HT1080 (cell line): ENCODE data around the gene SIRT1.

DNA sequence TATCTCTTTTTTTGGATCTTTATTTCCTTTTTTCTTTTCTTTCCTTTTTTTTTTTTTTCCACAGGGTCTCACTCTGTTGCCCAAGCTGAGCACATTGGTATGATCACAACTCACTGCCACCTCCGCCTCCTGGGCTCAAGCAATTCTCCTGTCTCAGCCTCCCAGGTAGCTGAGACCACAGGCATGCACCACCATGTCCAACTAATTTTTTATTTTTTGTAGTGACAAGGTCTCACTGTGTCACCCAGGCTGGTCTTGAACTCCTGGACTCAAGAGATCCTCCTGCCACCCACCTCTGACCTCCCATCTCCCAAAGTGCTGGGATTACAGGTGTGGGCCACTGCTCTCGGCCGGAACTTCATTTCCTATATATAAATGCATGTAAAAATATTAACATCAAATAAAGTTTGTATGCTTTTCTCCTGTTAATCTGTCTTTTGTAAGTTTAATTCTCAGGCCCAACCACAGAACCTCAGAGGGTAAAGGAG is 86.0 kb upstream of the EGR2 start:
RAMPAGE:
- cytosol, long total RNA, result no peak
- long total RNA, result no peak
- nucleus, long total RNA, result no peak

RAMPAGE:
- cytosol, long total RNA, result no peak
- long total RNA, result no peak
- nucleus, long total RNA, result no peak
These were observed 146.9 kb upstream of the NRBF2 start for GRCh38 chr10:62986325-62986524.

DNA sequence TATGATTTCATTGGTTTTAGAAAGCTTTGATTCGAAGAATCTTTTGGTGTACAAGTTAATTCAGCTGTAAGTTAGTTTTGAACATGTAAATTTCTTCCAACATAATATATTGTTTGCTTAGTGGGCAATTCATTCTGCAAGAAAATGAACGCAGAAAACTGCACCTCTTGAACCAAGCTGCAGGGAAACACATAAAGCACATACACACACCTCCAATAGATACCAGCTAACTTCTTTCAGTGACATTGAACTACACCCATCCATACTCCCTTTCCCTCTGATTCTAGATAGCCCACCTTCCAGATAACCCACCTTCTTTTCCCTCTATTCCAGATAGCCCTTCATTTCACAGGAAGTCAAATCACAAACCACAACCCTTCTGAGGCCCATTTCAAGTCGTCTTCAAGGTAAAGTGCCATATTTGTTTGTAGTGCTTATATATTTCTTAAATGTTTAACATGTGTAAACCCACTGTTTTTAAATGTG is 28.4 kb downstream of the NRBF2 start:
RAMPAGE:
- cytosol, long total RNA, result no peak
- long total RNA, result no peak
- nucleus, long total RNA, result no peak

DNA sequence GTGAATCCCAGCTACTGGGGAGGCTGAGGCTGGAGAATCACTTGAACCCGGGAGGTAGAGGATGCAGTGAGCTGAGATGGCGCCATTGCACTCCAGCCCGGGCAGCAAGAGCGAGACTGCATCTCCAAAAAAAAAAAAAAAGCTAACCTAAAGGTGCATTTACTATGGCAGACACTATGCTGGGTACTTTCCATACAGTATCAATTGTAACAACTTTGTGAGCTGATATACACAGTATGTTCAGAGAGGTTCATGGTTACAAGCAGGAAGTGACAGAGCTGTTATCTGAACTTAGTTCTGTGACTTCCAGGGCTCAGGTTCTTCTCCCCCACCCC is 92.5 kb downstream of the NRBF2 start:
RAMPAGE:
- cytosol, long total RNA, result no peak
- long total RNA, result no peak
- nucleus, long total RNA, result no peak

GRCh38 chr10:63380118-63380687 is 85.6 kb downstream of the JMJD1C start:
RAMPAGE:
- cytosol, long total RNA, result no peak
- long total RNA, result no peak
- nucleus, long total RNA, result no peak

DNA sequence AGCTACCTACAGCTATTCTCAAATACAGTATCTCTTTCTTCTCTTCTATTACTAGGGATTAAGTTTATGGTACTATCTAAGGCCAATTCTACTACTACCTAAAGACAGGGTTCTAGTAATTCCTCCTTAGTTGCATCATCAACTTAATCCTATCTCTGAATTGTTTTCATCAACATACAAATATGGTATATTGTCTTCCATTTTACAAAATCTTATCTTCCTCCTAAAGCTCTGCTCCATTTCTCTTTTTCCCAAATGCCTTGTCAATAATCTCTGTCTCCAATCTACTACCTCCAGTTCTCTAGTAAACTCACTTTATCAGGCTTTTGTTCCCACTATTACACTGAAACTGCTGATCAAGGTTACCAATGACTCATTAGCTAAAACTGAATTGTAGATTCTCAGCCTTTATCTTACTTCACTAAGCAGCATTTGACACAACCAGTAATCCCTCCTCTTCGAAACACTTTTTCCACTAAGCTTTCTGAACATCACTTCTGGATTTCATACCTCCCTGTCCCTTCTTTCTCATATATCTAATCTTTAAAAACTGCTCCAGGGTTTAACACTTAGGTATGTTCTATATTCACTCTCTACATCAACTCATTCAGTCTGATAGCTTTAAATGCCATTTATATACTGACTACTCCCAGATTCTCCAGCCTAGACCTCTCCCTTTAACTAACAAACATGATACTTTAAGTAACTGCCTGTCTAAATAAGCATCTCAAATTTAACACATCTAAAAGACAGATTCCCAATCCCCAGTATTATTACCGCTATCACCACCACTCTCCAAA is 28.2 kb downstream of the JMJD1C start:
RAMPAGE:
- cytosol, long total RNA, result no peak
- long total RNA, result no peak
- nucleus, long total RNA, result no peak

RAMPAGE:
- cytosol, long total RNA, result no peak
- long total RNA, result no peak
- nucleus, long total RNA, result no peak
These were observed 15.8 kb upstream of the JMJD1C start for GRCh38 chr10:63481660-63481933.

GRCh38 chr10:63485237-63486016 is 19.6 kb upstream of the JMJD1C start:
RAMPAGE:
- cytosol, long total RNA, result no peak
- long total RNA, result no peak
- nucleus, long total RNA, result no peak

DNA sequence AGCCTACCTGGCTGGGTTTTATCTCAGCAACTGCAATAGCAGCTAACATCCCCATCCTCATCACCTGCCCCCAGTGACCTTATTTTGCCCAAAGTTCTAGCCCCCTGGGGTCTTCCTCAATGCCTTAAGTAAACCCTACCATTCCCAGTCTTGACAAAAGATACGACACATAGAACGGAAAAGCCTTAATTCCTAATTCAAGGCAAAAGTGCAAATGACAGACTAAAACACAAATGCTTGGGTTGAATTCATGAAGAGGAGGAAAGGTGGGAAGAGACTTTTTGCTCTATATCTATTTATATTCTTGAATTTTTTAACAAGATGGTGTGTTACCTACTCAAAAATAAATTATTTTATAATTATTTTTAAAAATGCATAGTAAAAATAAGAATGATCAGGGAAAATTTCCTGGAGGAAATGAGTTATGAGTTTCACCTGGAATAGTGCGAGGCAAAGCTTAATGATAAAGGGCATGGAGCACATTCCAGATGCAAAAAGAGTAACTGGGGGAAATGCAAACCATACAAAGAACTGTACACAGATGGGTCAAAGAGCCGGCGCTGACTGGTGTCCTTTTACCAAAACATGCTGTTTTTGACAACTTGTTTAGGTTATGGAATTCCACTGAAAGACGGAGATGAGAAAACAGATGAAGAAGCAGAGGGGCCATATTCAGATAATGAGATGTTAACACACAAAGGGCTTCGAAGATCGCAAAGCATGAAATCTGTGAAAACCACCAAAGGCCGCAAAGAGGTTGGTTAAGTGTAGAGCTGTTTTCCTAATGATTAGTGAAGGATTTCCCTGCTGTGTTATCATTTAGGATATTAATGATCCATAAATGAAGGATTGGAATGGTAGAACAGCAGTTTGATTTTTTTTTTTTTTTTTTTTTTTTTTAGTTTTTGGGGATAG is 98.1 kb downstream of the REEP3 start:
RAMPAGE:
- cytosol, long total RNA, result no peak
- long total RNA, result no peak
- nucleus, long total RNA, result no peak

GRCh38 chr10:63632339-63632886 is 111.2 kb downstream of the REEP3 start:
RAMPAGE:
- cytosol, long total RNA, result no peak
- long total RNA, result no peak
- nucleus, long total RNA, result no peak

DNA sequence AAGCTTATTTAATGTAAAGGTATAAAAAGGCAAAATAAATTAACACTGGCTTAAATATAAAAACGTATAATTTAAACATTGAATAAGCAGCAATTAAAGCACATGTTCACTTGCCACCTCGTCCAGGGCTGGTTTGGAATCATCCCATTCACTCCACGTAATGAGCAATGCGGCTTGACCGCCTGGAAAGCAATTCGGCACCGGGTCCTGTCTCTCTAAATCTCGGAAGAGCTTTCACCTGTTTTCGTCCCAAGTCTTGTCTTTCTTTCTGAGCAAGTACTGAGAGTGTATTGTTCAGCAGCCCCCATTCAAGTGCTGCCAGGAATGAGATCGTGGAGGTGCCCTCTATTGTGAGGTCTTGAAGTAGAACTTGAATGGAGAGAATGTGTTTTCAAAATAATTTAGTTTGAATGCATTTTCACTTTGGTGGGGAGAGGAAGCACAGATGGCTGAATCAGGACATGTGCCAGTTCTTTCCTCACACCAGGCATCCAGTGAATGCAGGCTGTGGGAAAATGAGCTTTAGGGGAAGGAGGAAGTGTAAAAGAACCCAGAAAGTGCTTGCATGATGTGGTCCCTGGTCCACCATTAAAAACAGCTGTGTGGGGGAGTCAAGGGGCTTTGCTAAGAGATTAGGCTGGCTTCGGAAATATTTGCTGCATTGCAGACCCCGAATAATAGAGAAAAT is 515.3 kb downstream of the REEP3 start:
RAMPAGE:
- cytosol, long total RNA, result no peak
- long total RNA, result no peak
- nucleus, long total RNA, result no peak

DNA sequence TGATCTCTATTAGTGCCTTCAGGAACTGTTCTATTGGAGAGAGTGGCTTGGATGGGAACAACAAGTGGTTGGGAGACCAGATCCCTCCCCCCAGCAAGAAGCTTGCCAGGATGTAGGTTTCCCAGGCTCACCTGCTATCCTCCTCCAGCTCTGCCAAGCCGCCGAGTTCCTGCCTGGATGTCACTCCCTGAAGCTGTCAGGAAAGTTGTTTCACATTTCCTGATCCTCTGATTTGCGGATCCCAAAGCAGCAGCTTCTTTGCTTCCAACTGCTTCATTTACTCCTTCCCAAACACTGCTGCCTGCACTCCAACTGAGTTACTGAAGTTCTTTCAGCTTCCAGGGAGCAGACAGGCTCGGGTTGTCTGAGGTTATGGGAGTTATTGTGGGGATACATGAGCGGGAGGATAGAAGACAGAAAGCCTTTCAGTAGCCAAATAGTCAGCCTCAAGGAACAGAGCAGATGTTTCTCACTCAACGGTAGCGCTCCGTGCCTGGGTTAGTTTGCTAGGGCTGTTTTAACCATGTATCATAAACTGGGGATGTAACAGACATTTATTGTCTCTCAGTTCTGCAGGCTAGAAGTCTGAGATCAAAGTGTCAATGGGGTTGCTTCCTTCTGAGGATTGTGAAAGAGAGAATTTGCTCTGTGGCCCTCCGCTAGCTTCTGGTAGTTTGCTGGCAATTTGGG is 515.9 kb downstream of the REEP3 start:
RAMPAGE:
- cytosol, long total RNA, result no peak
- long total RNA, result no peak
- nucleus, long total RNA, result no peak

DNA sequence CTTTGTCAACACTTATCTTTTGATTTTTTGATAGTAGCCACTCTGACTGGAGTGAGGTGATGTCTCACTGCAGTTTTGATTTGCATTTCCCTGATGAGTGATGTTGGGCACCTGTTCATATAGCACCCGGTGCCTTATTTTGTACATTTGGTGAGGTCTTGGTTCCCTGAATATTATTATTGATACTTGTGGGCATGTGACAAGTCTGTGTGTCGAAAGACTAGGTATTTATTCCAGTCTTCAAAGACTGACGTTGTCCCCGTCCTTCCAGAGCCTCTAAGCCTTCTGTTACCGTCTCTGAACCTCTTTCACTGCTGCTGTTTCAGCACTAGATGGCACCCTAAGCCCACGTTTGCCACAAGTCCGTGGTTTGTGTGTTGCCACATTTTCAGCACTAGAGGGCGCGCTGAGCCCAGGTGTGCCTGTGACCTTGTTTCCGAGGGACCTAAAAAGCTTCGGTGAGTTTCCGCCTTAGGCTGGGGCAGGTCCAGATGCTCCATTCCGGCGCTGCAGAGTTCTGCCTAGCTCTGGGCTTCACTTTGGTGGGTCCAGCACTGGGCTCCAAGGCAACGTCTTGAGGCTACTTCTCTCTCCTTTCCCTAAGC is 519.9 kb downstream of the REEP3 start:
RAMPAGE:
- cytosol, long total RNA, result no peak
- long total RNA, result no peak
- nucleus, long total RNA, result no peak

DNA sequence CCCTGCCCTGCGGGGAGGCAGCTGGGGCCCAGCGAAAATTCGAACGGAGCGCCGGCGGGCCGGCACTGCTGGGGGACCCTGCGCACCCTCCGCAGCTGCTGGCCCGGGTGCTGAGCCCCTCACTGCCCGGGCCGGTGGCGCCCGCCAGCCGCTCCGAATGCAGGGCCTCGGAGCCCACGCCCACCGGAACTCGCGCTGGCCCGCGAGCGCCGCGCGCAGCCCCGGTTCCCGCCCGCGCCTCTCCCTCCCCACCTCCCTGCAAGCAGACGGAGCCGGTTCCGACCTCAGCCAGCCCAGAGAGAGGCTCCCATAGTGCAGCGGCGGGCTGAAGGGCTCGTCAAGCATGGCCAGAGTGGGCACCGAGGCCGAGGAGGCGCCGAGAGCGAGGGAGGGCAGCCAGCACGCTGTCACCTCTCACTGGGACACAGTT is 675.7 kb downstream of the REEP3 start:
RAMPAGE:
- cytosol, long total RNA, result no peak
- long total RNA, result no peak
- nucleus, long total RNA, result no peak

DNA sequence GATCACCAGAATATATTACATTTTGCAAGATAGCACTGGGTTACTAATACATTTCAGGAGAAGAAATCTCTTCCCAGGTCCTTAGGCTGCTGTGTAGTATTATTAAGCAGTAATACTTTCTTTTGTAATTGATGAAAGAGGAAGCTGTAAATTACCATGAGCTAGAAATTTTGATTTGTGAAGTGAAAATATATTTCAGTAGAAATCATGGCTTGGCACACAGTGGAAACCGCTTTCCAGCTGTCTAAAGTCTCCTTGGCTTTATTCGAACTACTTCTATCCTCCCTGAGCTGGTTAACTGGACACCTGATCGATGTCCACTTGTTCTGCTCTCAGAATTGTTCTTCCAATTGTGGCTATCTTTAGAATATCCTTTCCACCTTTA is 556.8 kb upstream of the LRRTM3 start:
RAMPAGE:
- cytosol, long total RNA, result no peak
- long total RNA, result no peak
- nucleus, long total RNA, result no peak

GRCh38 chr10:67763794-67764806 is 68.1 kb upstream of the CTNNA3 start:
RAMPAGE:
- cytosol, long total RNA, result no peak
- long total RNA, result no peak
- nucleus, long total RNA, result no peak

DNA sequence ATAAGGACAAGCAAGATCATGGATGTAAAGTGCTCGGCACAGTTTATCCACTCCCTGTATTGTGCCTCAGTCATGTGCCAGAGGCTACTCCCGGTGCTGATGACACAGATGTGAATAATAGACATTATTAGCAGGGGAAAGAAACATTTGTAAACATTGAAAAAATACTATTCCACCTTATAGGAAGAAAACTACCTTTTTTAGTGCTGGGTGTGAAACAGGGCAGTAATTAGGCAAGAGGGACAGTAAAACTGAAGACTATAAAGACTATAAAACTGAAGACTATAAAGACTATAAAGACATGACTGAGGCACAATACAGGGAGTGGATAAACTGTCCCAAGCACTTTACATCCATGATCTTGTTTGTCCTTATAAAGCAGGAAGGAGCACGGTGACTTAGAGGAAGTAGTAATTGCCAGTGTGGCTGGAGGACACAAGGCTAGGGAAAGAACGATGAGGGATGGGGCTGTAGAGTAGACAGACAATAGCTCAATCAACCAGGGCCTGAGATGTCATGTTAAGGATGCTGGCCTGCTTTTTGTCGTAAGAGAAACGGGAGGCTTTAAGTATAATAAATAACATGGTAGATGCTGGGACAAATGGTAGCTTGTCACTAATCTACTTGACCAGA is 26.1 kb downstream of the DNAJC12 start:
RAMPAGE:
- cytosol, long total RNA, result no peak
- long total RNA, result no peak
- nucleus, long total RNA, result no peak

RAMPAGE:
- cytosol, long total RNA, result no peak
- long total RNA, result no peak
- nucleus, long total RNA, result no peak
These were observed at the start of gene SIRT1 for GRCh38 chr10:67883885-67884874. SIRT1 (plus strand) TSS chr10:67884656.

RAMPAGE:
- cytosol, long total RNA, result no peak
- long total RNA, result no peak
- nucleus, long total RNA, result no peak
These were observed 67.4 kb downstream of the SIRT1 start for GRCh38 chr10:67951782-67952341.

DNA sequence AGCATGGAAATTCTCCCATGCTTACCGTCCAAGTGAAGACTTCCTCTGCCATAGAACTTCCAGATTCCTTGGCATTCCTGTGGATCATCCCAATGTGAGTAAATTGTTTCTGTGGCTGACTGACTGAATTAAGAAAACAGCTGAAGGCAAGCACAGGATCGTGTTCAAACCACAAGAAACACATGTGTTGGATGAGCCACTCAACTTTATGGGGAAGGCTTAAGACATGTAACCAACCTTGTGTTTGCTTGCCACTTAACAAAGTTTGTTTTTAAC is 2.6 kb upstream of the MYPN start:
RAMPAGE:
- cytosol, long total RNA, result no peak
- long total RNA, result no peak
- nucleus, long total RNA, result no peak